ENCODE measurements around a stretch of chr6.

DNA sequence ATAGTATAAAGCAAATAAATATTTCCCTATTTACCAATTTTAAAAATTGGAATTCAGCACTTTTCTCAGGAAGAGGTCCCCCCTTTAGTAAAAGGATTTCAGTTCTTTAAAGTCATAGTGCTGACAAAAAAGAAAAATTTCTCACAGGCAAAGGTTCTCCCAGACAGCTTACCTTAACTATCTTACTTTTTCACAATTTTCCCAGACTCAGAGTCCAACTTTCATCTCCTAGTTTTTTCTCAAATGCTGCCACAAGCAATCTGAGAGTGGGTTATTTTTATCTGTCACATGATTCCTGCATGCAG, 50.0 kb upstream of the SMIM29 start:
- RAMPAGE, long total RNA, result no peak
CAGE:
- cytosol, long polyA minus RNA, result no peak
- cytosol, long polyA plus RNA, result no peak
- long polyA plus RNA, result no peak
- nucleolus, long total RNA, result no peak
- nucleus, long polyA plus RNA, result no peak
- nucleus, long total RNA, result no peak

DNA sequence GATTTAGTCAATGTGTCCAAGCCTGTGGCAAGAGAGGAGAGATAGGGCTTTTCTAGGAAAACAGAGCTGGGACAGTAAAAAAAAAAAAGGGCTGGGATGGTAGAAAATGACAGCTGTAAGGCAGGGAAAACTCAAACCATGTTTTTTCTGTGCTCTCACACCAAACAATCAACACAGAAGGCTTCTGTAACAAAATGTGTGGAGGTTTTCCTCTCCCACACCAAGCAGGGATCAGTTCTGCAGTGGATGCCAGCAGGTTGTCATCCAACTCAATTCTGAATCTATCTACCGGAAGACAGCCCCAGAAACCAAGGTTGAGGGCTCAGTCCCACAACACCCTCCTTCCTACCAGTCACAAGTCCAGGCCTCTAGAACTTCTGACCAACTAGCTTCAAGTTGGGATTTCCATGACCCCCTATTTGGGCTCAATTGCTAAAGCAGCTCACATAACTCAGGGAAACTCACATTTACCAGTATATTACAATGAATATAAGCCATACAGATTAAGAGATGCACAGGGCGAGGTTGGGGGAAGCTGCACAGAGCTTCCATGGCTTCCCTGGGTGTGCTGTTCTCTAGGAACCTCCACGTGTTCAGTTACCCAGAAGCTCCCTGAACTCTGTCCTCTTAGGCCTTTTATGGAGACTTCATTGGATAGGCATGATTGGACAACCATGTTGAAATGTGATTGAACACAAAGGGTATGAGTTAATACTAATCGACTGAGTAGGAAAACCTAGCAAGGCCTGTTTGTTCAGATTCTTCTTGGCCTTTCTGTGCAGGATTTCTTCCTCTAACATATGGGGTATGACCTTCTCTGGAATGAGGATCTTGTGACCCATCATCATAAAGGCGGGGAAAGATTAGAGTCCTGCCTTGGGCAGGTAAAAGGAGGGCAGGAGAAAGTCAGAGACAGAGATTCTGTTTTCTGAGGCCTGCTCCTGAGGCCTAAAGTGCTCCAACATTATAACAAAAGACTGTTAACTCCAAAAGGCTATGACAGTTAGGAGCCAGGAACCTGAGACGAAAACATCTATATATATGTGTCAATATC, 70.5 kb upstream of the SMIM29 start:
- RAMPAGE, long total RNA, result no peak
- RRBS, 2 experiments, result no CpG with 5 or more reads among the region's 6 CpGs
CAGE:
- cytosol, long polyA minus RNA, result no peak
- cytosol, long polyA plus RNA, result no peak
- long polyA plus RNA, result no peak
- nucleolus, long total RNA, result no peak
- nucleus, long polyA plus RNA, result no peak
- nucleus, long total RNA, result no peak

- RAMPAGE, long total RNA, result no peak
- RRBS, 2 experiments, result no CpG with 5 or more reads among the region's 3 CpGs
CAGE:
- cytosol, long polyA minus RNA, result no peak
- cytosol, long polyA plus RNA, result no peak
- long polyA plus RNA, result no peak
- nucleolus, long total RNA, result no peak
- nucleus, long polyA plus RNA, result no peak
- nucleus, long total RNA, result no peak
These were observed 9.1 kb downstream of the NUDT3 start for GRCh38 chr6:34383390-34383830.

- RAMPAGE, long total RNA, result no peak
- RRBS, 2 experiments, result no CpG with 5 or more reads among the region's 27 CpGs
CAGE:
- cytosol, long polyA minus RNA, result no peak
- cytosol, long polyA plus RNA, result no peak
- long polyA plus RNA, result no peak
- nucleolus, long total RNA, result no peak
- nucleus, long polyA plus RNA, result no peak
- nucleus, long total RNA, result no peak
These were observed 24.7 kb downstream of the SPDEF start for GRCh38 chr6:34531416-34531867.

GRCh38 chr6:34642337-34642714, 54.2 kb downstream of the ILRUN start:
- RAMPAGE, long total RNA, result no peak
- RRBS, 2 experiments, result no CpG with 5 or more reads among the region's 2 CpGs
CAGE:
- cytosol, long polyA minus RNA, result no peak
- cytosol, long polyA plus RNA, result no peak
- long polyA plus RNA, result no peak
- nucleolus, long total RNA, result no peak
- nucleus, long polyA plus RNA, result no peak
- nucleus, long total RNA, result no peak

GRCh38 chr6:34719432-34720366, 23.1 kb upstream of the ILRUN start:
- RAMPAGE, long total RNA, result no peak
- RRBS, 2 experiments, result no CpG with 5 or more reads among the region's 23 CpGs
CAGE:
- cytosol, long polyA minus RNA, result no peak
- cytosol, long polyA plus RNA, result no peak
- long polyA plus RNA, result no peak
- nucleolus, long total RNA, result no peak
- nucleus, long polyA plus RNA, result no peak
- nucleus, long total RNA, result no peak

GRCh38 chr6:35009702-35010351, 120.8 kb downstream of the ANKS1A start:
- RAMPAGE, long total RNA, result no peak
- RRBS, 2 experiments, result no CpG with 5 or more reads among the region's 5 CpGs
CAGE:
- cytosol, long polyA minus RNA, result no peak
- cytosol, long polyA plus RNA, result no peak
- long polyA plus RNA, result no peak
- nucleolus, long total RNA, result no peak
- nucleus, long polyA plus RNA, result no peak
- nucleus, long total RNA, result no peak

DNA sequence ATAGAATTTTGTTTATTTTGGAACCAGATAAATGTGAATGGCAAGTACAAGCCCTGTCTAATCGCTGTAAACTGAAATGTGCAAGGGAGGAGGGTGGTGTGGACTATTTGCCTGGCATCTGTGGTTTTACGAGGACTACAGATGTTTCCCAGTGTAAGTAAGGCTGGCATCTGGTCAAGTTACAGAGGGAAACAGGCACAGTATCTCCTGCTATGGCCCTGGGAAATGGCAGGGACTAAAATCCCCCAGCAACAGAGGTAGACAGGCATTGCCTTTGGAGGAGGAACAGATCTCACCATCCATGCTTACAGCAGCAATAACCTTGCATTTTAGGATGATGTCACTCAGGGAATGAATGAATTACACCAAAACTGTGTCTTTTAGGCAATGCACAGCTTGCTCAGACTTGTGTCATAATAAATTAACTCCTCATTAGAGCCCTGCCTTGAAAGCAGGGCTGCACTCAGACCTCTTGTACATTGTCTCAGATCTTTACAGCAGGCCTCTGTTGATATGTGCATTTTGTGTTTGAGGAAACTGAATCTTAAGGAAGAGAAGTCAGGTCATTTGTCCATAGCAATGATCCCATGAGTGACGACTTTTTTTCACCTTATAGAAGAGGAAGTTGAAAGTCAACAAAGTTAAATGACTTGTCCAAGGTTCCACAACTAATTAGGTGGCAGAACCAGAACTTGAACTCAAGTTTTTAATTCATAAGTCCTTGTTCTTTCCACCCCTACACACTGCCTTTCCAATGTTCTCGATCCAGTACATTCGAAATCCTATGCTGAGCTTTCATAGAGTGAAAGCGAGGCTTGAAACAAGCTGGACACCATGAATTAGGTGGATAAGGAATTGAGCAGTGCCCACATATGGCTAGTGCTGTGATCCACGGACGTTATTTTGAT, 96.1 kb downstream of the TCP11 start:
- RAMPAGE, long total RNA, result no peak
- RRBS, 2 experiments, result no CpG with 5 or more reads among the region's 8 CpGs
CAGE:
- cytosol, long polyA minus RNA, result no peak
- cytosol, long polyA plus RNA, result no peak
- long polyA plus RNA, result no peak
- nucleolus, long total RNA, result no peak
- nucleus, long polyA plus RNA, result no peak
- nucleus, long total RNA, result no peak

- RAMPAGE, long total RNA, result no peak
- RRBS, 2 experiments, result 40 to 41% methylated on average over 3 of the region's 8 CpGs
CAGE:
- cytosol, long polyA minus RNA, result no peak
- cytosol, long polyA plus RNA, result no peak
- long polyA plus RNA, result no peak
- nucleolus, long total RNA, result no peak
- nucleus, long polyA plus RNA, result no peak
- nucleus, long total RNA, result no peak
These were observed 18.6 kb upstream of the ZNF76 start for GRCh38 chr6:35240808-35241470.

GRCh38 chr6:35328121-35328588, 14.2 kb upstream of the PPARD start:
- RAMPAGE, long total RNA, result no peak
- RRBS, 2 experiments, result no CpG with 5 or more reads among the region's 1 CpG
CAGE:
- cytosol, long polyA minus RNA, result no peak
- cytosol, long polyA plus RNA, result no peak
- long polyA plus RNA, result no peak
- nucleolus, long total RNA, result no peak
- nucleus, long polyA plus RNA, result no peak
- nucleus, long total RNA, result no peak

- RAMPAGE, long total RNA, result no peak
- RRBS, 2 experiments, result no CpG with 5 or more reads among the region's 4 CpGs
CAGE:
- cytosol, long polyA minus RNA, result no peak
- cytosol, long polyA plus RNA, result no peak
- long polyA plus RNA, result no peak
- nucleolus, long total RNA, result no peak
- nucleus, long polyA plus RNA, result no peak
- nucleus, long total RNA, result no peak
These were observed 10.2 kb upstream of the PPARD start for GRCh38 chr6:35332240-35332398.

GRCh38 chr6:35348340-35349012, 6.1 kb downstream of the PPARD start:
- RAMPAGE, long total RNA, result no peak
- RRBS, 2 experiments, result no CpG with 5 or more reads among the region's 5 CpGs
CAGE:
- cytosol, long polyA minus RNA, result no peak
- cytosol, long polyA plus RNA, result no peak
- long polyA plus RNA, result no peak
- nucleolus, long total RNA, result no peak
- nucleus, long polyA plus RNA, result no peak
- nucleus, long total RNA, result no peak

DNA sequence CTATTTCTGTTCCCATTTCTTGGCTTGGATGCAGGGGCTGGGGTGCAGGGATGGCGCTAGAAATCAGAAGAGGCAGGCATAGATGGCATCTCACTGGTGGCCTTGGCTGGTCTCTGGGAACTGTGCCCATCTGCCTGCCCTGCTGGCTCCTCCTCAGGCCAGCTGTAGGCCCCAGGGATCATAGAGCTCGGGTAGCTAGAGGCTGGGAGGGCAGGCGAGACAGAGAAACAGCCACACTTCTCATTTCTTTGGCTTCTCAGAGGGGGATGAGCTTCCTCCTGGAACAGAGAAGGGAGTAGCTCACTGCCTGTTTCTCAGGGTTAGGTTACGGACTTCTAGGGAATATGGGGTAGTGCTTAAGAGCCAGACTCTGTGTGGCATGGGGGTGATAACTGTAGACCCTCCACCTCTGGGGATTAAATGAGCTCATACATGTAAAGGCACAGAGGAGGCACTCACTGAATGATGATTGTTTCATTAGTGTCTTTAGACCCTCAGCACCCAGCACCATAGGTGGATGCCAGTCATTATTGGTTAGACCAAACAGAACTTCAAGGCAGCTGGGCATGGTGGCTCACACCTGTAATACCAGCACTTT, 18.5 kb downstream of the PPARD start:
- RAMPAGE, long total RNA, result no peak
- RRBS, 2 experiments, result no CpG with 5 or more reads among the region's 4 CpGs
CAGE:
- cytosol, long polyA minus RNA, result no peak
- cytosol, long polyA plus RNA, result no peak
- long polyA plus RNA, result no peak
- nucleolus, long total RNA, result no peak
- nucleus, long polyA plus RNA, result no peak
- nucleus, long total RNA, result no peak

- RAMPAGE, long total RNA, result no peak
- RRBS, 2 experiments, result no CpG with 5 or more reads among the region's 5 CpGs
CAGE:
- cytosol, long polyA minus RNA, result no peak
- cytosol, long polyA plus RNA, result no peak
- long polyA plus RNA, result no peak
- nucleolus, long total RNA, result no peak
- nucleus, long polyA plus RNA, result no peak
- nucleus, long total RNA, result no peak
These were observed 23.4 kb downstream of the PPARD start for GRCh38 chr6:35365678-35366286.

DNA sequence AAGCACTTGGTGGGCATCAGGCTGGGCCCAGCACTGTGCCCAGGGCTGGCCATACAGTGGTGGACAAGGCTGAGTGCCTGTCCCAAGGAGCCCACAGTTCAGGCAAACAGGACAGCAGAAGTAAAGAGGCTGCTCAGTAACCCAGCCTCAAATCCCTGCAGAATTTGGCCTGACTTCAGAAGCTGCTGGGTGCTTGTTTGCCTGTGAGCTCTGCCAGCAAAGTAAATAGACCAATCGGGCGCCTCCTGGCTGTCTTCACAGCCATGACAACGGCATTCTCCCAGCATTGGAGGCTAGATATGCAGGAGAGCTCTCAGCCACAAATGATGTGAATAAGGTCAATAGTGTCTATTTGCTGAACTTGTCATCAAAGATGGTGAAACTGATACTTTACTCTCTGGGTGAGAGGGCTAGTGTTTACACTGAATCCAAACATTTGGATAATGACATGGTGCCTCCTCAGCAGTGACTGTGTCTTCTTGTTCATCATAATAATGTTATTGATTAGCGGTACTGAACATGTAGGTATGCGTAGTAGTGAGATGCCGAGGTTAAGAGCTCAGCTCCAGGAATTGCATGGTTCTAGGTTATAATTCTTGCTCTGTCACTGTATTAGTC, 36.9 kb upstream of the FANCE start:
- RAMPAGE, long total RNA, result no peak
- RRBS, 2 experiments, result no CpG with 5 or more reads among the region's 6 CpGs
CAGE:
- cytosol, long polyA minus RNA, result no peak
- cytosol, long polyA plus RNA, result no peak
- long polyA plus RNA, result no peak
- nucleolus, long total RNA, result no peak
- nucleus, long polyA plus RNA, result no peak
- nucleus, long total RNA, result no peak

GRCh38 chr6:35586920-35587633, 74.4 kb upstream of the TULP1 start:
- RAMPAGE, long total RNA, result no peak
- RRBS, 2 experiments, result no CpG with 5 or more reads among the region's 3 CpGs
CAGE:
- cytosol, long polyA minus RNA, result no peak
- cytosol, long polyA plus RNA, result no peak
- long polyA plus RNA, result no peak
- nucleolus, long total RNA, result no peak
- nucleus, long polyA plus RNA, result no peak
- nucleus, long total RNA, result no peak

- RAMPAGE, long total RNA, result no peak
- RRBS, 2 experiments, result no CpG with 5 or more reads among the region's 5 CpGs
CAGE:
- cytosol, long polyA minus RNA, result no peak
- cytosol, long polyA plus RNA, result no peak
- long polyA plus RNA, result no peak
- nucleolus, long total RNA, result no peak
- nucleus, long polyA plus RNA, result no peak
- nucleus, long total RNA, result no peak
These were observed 86.2 kb downstream of the FKBP5 start for GRCh38 chr6:35602269-35603174.

DNA sequence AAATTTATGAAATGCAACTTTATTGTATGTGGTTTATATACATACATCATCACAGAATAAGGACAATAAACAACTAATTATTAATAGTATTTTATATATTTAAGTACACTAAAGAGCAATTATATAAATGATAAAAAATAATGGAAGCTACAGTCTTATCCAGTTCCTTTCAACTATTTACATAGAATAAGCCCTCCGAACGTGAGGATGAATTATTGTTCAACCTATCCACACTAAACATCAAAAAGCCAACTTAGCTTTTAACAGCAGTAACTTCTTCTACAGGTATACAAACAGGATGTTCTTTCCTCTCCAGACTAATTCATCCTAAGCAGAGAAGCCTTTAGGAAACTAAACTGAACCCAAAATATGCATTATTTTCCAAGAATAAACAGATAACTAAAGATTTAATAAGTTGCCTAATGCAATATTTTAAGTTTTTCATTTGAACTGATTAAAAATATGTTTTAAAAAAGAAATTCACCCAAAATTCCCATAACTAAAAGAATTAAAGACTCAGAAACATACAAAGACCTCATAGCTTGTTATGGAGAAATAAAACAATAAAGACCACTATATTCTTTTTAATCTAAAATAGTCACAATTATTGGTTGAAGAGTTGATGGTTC, 2.2 kb downstream of the FKBP5 start:
- RAMPAGE, long total RNA, result no peak
- RRBS, 2 experiments, result no CpG with 5 or more reads among the region's 2 CpGs
CAGE:
- cytosol, long polyA minus RNA, result no peak
- cytosol, long polyA plus RNA, result no peak
- long polyA plus RNA, result no peak
- nucleolus, long total RNA, result no peak
- nucleus, long polyA plus RNA, result no peak
- nucleus, long total RNA, result no peak

DNA sequence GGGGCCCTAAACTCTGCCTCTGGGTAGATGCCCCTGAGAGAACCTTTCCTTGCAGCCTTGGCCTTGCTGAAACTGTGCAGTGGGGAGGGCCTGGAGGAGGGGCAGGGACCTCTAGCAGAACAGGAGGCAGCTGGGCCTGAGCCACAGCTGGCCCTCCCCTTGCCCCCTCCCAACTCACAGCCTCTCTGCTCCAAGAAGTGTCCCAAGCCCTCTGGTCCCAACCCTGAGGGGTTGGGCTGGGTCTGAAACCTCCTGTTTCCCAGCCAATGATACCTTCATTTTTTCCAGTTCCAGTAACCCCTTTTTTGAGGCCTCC, 18.0 kb upstream of the ARMC12 start:
- RAMPAGE, long total RNA, result no peak
CAGE:
- cytosol, long polyA minus RNA, result no peak
- cytosol, long polyA plus RNA, result no peak
- long polyA plus RNA, result no peak
- nucleolus, long total RNA, result no peak
- nucleus, long polyA plus RNA, result no peak
- nucleus, long total RNA, result no peak

DNA sequence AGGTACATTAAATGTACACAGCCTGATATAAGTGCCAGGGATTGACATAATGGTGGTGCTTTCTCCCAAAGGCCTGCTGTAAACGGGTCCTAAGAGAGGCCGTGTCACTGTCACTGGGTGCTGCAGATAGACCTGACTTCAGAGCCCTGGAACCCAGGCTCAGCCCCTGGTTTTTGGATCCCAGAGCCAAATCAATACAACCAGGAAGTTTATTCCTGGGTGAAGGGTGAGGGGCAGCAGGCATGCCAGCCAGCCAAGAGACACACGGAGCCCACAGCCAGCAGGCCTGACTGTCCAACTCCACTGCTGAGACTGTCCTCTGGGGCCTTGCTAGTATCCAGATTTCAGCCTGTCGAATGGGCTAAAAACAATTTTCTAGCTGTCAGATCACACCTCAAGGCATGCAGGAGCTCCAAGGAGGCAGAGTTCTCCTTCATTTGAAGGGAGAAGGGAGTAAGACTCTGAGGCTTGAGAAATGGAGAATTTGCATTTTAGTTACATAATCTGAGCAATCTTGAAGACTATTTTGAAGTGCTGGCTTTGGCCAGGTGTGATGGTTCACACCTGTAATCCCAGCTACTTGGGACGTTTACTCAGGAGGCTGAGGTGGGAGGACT, 12.7 kb upstream of the ARMC12 start:
- RAMPAGE, long total RNA, result no peak
- RRBS, 2 experiments, result no CpG with 5 or more reads among the region's 5 CpGs
CAGE:
- cytosol, long polyA minus RNA, result no peak
- cytosol, long polyA plus RNA, result no peak
- long polyA plus RNA, result no peak
- nucleolus, long total RNA, result no peak
- nucleus, long polyA plus RNA, result no peak
- nucleus, long total RNA, result no peak